SJSA1 (cell line): ENCODE results near the genes COMP and BORCS8.

DNA sequence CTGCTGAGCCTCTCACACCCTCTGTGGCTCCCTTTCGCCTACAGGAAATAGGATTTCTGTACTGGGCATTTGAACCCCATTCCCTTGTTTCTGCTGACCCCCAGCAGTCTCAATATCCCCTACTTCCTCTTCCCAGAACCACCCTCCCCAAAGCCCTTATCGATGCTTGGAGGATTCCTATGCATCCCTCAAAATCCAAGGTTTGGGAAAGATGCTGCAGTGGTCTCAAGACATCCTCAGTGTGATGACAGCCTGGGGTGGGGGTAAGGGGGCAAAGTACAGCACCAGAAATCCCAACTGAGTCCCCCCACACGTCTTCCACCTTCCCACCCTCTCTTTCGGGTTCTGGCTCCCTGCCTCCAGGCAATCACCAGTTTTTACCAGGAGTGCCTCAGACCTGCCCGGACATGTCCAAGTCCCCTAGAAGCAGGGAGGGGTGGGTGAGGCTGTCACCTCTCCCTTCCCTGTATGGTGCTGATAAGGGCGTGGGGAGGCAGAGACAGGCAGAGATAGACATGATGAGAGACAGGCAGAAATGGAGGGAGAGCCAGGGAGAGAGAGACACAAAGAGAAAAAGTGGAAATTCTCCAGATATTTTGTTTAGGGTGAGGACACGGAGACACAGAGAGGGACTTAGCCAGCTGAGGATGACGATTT, 12.3 kb upstream of the GDF15 start:
- RAMPAGE, long total RNA, result no peak

GRCh38 chr19:18396217-18397532, 747 bp downstream of the LRRC25 start:
- RAMPAGE, long total RNA, result no peak

DNA sequence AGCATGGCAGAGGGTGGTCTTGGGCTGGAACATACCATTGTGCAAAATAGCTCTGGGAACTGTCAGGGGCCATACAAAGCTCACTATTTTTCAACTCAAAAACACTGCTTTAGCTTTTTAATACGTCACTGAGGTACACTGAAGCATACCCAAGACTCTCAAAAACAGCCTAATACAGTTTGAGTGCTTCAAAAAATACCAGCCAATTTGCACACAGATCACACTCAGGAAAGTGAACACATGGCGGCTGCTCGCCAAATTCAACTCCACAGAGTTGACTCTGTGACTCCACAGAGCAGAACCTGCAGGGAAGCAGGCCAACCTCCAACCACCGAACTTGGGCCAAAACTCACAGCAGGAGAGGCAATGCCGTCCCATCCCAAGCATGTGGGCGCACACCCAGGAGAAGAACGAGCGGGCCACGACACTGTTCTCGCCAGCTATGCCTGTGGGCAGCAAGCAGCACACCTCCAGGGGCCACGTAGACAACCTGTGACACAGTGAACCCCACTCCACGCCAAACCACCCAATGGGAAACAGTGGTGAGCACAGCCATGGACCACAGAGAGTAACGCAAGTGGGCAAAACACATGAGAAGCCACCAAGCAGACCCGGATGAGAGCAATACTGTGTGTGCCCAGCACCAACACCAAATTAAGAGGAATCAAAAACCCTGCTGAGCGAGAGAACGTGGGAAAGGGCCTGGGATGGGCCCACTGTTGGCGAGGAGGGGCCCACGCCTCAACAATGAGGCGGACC, 21.0 kb downstream of the ELL start:
- RAMPAGE, long total RNA, result no peak

GRCh38 chr19:18507576-18508433, 14.1 kb downstream of the ELL start:
- RAMPAGE, long total RNA, result no peak

- RAMPAGE, long total RNA, result no peak
Observed at GRCh38 chr19:18572809-18573182, 1.1 kb downstream of the UBA52 start.

- RAMPAGE, long total RNA, result no peak
Observed at GRCh38 chr19:18789719-18790464, 1.2 kb downstream of the COMP start.

GRCh38 chr19:18790945-18791694, at the start of gene COMP:
Gene COMP (minus strand): TSS chr19:18791305.
- RAMPAGE, long total RNA, result no peak

DNA sequence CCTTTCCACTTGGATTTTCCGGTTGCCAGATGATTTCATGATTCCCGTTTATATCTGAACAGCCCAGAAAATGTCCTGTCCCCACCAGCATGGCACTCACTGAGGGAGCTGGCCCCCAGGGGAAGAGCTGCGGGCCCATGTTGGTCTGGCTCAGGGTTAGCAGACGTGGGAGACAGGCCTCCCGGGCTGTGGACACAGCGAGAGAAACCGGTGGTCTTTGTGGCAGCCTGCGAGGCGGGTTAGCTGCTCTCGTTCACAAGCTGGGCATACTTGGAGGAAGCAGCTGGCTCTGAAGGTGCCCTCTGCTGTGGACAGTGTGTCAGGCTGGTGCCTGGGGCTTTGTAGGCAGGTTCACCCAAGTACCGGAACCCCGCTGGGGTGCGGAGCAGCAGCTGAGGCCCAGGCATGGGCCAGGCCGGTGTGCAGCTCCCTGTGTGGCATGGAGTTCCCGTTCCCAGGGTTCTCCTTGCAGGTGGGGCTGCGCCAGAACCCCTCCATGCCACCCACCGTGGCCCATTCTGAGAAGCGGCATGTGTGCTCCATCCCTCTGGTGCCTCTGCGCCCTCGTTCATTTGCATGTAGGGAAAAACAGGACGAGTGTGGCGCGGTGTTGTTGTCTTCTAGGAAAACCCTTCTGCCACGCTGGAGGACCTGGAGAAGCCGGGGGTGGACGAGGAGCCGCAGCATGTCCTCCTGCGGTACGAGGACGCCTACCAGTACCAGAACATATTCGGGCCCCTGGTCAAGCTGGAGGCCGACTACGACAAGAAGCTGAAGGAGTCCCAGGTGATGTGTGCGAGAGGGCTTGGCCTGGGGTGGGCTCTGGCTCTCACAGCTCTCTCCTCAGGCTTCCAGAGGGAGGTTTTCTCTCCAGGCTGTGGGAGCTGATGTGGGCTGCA, 20.0 kb downstream of the UPF1 start:
- RAMPAGE, long total RNA, result no peak

DNA sequence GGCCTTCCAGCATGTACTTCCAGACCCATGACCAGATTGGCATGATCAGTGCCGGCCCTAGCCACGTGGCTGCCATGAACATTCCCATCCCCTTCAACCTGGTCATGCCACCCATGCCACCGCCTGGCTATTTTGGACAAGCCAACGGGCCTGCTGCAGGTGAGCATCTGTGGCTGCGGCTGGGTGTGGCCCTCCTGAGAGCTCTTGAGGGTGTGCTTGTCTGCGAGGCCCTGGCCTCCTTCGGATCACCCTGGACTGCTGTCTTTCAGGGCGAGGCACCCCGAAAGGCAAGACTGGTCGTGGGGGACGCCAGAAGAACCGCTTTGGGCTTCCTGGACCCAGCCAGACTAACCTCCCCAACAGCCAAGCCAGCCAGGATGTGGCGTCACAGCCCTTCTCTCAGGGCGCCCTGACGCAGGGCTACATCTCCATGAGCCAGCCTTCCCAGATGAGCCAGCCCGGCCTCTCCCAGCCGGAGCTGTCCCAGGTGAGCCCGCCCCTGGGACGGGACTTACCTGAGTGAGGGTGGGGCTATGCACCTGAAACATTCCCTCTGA, 30.6 kb downstream of the CERS1 start:
- RAMPAGE, long total RNA, result no peak

GRCh38 chr19:18904667-18905303, 8.8 kb upstream of the CERS1 start:
- RAMPAGE, long total RNA, result no peak

DNA sequence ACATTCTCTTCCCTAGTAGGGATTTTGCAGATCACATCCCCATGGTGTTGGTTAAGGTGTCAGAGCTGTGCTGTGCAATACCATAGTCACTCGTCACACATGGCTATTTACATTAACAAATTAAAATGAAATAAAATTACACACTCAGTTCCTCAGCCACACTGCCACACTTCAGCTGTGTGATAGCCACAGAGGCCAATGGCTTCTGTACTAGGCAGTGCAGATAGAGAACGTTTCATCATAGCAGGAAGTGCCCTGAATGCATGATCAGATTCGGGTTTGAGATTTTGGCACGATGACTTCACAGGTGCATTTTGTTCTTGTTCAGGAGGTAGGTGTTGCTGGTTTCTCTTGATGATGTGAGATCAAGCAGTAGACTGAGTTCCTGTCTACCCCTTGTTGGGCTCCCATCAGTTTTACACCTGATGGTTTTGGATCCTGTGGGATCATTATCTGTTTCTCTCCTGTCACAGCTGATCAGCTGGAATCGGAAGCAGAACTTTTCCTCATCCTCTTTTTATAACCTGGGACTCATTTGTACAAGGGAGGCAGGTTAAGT, 6.5 kb downstream of the ARMC6 start:
- RAMPAGE, long total RNA, result no peak

- RAMPAGE, long total RNA, result no peak
Observed at GRCh38 chr19:19057381-19058261, 6.2 kb upstream of the SLC25A42 start.

DNA sequence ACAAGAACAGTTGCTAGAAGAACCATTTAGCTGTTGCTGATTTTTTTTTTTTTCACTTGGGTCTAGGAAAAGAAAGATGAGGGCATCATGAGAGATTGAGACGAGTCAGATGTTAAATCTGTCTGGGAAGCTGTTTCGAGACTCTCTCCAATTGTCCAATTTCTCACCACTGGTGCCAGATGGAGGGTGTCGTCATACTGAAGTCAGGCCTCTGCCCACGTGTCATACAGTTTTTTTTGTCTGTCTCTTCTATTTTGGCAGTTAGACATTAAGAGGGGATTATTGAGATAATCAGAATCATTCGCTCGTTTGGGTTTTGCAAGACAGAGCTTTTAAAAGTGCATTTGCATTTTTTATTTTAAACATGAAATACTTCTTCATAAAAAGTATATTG, 3.9 kb downstream of the SLC25A42 start:
- RAMPAGE, long total RNA, result no peak

- RAMPAGE, long total RNA, result no peak
Observed at GRCh38 chr19:19111719-19112502, 26.4 kb downstream of the TMEM161A start.

DNA sequence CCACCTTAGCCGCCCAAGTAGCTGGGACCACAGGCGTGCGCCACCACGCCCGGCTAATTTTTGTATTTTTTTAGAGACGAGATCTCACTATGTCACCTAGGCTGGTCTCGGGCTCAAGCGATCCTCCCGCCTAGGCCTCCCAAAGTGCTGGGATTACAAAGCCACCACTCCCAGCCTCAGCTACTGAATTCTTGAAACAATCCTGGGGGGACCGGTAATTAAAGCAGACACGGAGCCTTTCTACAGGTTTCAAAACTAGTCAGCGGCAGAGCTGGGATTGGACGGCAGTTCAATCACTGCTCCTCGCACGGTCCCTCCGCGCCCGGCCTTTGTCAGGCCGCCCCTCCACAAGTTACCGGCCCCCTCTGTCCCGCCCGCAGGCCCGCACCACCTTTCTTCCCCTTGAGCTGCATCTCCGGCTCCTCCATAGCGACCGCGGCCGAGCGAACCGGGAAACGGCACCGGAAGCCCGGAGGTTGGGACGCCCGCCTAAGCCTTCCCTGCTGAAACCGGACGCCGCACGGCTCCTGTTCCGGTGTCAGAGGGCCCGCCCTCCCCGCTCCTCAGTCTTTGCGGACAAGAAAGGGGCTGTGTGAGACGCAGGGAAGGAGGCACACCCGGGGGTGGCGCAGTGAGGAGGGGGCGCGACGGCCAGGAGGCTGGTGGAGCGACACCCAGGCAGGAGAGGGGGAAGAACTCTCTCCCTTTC, at the start of gene BORCS8:
Gene BORCS8, minus strand, starts transcription at position 463 of the 709 bp plus-strand sequence.
- RAMPAGE, long total RNA, result start-site peak on the minus strand centred at position 447 of the sequence, 21 bp wide, 51 and 100 reads in 2 replicates

- RAMPAGE, long total RNA, result no peak
Observed at GRCh38 chr19:19372904-19373418, 32.5 kb upstream of the GATAD2A start.

- RAMPAGE, long total RNA, result no peak
Observed at GRCh38 chr19:19380942-19381443, 24.5 kb upstream of the GATAD2A start.

- RAMPAGE, long total RNA, result no peak
Observed at GRCh38 chr19:19406398-19406658, 853 bp downstream of the GATAD2A start.

DNA sequence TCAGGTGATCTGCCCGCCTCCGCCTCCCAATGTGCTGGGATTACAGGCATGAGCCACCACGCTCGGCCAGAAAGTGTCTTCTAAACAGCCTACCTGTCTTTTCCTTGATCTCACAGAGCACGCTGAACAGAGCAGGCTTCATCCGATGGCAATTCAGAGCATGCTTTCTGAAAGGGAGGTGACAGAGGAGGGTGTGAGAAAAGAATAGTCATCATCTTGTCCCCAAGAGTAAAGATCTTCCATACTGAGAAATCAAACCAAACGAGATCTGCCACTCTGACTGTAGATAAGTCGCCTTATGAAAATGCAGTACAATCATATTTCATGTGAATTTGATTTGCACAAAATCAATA, 19.3 kb downstream of the PBX4 start:
- RAMPAGE, long total RNA, result no peak

GRCh38 chr19:19605862-19606459, 12.5 kb downstream of the PBX4 start:
- RAMPAGE, long total RNA, result no peak